Body of pancreas (tissue), 2 donors: ENCODE measurements around the genes MAX, ATP6V1D and PLEK2.

DNA sequence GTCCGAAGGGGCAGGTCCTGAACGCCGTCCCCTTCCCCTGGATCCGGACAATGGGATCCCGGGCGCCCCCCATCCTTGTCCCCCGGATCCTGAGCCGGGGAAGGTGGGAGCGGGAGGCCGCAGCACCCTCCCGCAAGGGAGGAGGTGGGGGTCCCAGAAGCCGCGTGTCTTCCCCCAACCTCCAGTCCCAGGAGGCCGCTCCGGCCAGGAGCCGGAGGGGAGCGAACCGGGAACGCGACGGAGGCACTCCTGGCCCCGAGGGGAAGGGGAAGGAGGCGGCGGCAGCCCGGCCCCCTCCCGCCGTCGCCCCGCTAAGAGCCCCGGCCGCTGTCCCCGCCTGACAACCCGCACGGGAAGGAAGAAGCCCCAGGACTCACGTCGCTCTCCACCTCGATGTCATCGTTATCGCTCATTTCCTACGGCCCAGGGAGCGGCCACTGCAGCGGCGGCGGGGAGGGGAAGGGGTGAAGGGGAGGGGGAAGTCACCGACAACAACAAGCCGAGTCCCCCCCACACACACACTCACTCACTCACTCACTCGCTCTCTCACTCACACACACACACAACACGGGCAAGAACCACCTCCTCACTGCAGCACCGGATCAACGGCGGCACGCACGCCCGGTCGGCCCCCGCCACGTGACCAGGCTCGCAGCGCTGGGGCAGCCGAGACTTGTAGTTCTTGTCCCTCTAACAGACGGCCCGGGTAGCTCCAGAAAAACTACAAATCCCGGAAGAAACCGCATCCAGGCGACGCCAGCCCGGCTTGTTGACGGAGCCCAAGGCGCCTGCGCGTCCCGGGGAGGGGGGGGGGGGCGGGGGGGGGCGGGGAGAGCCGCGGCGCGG lies at the start of gene MAX:
MAX (minus strand) TSS at position 591 of the 846 bp plus-strand sequence.
- PRO-cap, result unidirectional peak, minus-strand start at position 398 of the sequence; bidirectional peak, plus-strand start outside the sequence, minus-strand start at position 560 of the sequence
- RAMPAGE, long total RNA, 2 experiments, result start-site peak on the minus strand in 2 of 2 experiments, centred at positions 573 to 579 of the sequence, 360 to 644 reads per replicate

DNA sequence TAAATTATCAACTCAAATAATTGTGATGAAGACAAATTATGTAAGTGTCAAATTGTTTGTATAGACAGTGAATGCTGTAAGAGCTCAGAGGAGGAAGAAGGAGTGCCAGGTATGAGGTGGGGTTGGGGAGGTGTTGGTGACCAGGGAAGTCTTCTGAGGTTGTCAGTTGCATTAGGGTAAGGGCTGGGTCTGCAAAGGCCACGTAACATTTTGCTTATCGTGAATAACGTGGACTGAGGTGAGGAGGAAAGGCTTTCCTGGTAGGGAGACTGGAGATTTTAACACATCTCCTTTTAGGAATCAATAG lies 2.5 kb upstream of the MAX start:
- PRO-cap, result no peak
- RAMPAGE, long total RNA, 2 experiments, result no peak in any of the 2 experiments

GRCh38 chr14:65329889-65330286 lies 82.6 kb upstream of the FUT8 start:
- PRO-cap, result no peak
- RAMPAGE, long total RNA, 2 experiments, result no peak in any of the 2 experiments

- PRO-cap, result no peak
- RAMPAGE, long total RNA, 2 experiments, result no peak in any of the 2 experiments
These were observed 1.3 kb upstream of the FUT8 start for GRCh38 chr14:65411308-65411507.

- PRO-cap, result no peak
- RAMPAGE, long total RNA, 2 experiments, result no peak in any of the 2 experiments
These were observed 53.9 kb upstream of the CCDC196 start for GRCh38 chr14:66432221-66432674.

DNA sequence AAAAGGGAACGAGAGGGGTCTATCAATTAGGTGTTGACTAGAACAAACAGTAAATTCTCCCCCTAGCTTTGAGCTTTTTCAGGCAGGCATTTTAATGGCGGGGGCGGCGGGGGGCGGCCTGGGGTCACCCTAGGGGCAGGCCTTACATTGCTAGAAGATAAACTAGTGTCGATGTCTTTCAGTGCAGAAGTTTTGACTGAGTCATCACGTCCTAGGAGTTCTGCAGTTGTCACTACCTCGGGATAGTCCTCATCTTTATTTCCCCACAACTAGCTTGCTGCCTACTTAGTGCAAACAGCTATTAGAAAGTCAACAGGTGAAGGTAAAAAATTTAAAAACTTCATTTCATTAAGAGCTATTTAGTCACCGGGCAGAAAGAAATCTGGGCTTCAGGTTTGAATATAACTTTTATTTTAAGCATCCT lies 1.6 kb downstream of the ATP6V1D start:
- PRO-cap, result no peak
- RAMPAGE, long total RNA, 2 experiments, result no peak in any of the 2 experiments

DNA sequence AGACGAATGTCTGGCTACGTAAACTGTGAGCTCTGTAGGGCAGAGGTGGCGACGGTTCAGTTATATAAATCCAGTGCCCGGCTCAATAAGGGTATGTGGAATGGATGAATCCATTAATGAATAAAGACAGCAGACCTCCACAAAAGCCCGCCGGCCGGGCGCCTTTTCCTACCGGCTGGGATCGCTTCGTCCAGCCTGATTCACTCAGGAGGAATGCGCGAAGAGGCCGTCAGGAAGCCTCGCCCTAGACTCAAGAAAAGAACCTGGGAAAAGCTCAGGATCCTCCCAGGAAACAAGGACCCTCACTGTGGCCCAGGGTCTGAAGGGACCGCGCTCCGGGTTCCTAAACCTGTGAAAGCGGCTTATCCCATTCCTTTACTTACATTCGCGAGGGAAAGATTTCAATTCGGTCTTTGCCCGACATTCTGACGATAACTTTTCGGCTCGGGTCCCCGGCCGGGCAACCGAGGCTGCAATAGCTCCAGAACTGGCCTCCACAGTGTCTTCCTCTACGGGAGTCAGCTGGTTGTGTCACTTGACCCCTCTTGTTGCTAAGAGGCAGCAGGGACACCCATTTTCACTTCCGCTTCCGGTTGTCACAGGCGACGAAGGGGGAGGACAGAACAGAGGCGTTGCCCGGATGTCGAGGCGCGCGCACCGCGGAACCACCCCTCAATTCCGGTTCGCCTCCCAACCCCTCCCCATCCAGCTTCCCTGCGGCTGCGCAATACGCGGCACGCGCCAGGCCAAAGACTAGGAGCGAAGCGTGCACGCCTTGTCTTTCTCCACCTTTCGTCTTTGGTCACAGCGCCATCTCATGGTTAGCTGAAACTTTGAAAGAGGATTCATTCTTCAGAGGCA lies at the start of gene ATP6V1D:
ATP6V1D (minus strand) TSS at position 530 of the 861 bp plus-strand sequence.
- PRO-cap, result bidirectional peak, plus-strand start at position 744 of the sequence, minus-strand start at position 511 of the sequence
- RAMPAGE, long total RNA, 2 experiments, result start-site peak on the minus strand in 1 of 2 experiments, centred at position 517 of the sequence, 192 reads per replicate

GRCh38 chr14:67411835-67412554 lies at the start of gene PLEK2:
TSS of gene PLEK2 (minus strand) at chr14:67412165.
- PRO-cap, result bidirectional peak, plus-strand start at chr14:67412235, minus-strand start at chr14:67412158
- RAMPAGE, long total RNA, 2 experiments, result start-site peak on the minus strand in 1 of 2 experiments, at chr14:67412125-67412148 at its widest, 11 reads per replicate

DNA sequence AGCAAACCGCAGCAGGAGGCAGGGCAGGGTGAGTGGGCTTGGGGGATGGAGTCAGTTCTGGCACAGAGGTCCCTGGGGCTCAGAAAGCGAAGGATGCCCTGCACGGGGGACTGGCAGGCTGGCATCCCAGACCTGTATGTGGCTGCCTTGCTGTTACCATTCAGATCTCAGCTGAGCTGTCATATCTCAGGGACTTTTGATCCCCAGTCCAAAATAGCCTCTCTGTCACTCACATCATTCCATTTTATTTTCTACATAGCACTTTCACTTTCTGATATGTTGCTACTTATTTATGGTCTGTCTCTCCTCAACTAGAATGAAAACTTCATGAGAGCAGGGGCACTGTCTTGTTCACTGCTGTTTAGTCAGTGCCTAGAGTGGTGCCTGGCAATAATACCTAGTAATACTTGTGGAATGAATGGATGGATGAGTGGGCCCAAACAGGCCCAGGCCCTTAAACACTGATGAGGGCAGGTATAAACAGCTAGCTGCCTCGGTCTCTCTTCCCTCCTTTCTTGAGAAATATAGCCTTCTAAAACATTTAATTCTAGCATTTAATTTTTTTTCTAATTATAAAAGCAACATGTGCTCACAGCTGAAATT lies 4.5 kb downstream of the TMEM229B start:
- PRO-cap, result no peak
- RAMPAGE, long total RNA, 2 experiments, result no peak in any of the 2 experiments

DNA sequence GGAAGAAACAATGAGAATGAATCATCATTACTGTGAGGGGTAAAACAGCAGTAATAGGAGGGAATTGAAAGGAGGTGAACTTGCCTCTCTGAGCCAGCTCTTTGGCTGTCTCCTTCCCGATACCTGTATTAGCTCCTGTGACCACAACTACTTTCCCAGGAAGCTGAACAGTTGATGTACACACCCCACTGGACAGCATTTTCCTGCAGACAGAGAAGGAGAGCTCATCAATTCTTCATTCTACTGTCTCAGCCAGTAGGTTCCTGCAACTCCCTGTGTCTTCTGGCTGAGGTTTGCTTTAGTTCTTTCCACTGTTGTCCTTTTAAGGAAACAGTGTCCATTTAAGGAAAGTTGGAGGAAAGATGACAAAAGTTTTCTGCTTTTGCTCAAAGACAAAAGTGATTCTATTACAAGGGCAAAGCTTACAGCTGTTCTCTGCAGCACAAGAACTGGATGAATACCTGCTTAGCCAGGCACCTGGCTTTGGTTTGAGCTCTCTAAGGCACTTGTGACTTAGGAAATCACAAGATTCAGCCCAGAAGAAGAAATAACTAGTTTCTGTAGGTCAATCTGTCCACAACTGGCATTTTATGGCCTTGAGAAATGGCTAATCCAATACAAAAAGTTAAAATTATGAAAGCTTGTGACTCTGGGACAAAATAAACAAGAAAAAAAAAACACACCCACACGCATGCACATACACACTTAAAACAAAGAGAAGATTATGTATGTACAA lies 2.5 kb downstream of the RDH11 start:
- PRO-cap, result no peak
- RAMPAGE, long total RNA, 2 experiments, result no peak in any of the 2 experiments

- PRO-cap, result no peak
- RAMPAGE, long total RNA, 2 experiments, result no peak in any of the 2 experiments
These were observed 36.2 kb downstream of the ZFYVE26 start for GRCh38 chr14:67780215-67780487.

DNA sequence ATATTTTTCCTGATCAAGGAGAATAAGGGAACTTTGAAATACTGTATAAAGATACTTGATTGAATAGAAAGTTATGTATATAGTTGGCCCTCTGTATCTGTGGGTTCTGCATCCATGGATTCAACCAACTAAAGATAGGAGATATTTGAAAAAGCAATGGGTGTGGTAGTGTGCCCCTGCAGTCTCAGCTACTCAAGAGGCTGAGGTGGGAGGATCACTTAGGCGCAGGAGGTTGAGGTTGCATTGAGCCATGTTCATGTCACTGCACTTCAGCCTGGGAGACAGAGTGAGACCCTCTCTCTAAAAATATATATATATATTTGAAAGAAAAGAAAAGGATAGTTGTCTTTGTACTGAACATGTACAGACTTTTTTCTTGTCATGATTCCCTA lies 68.7 kb downstream of the RAD51B start:
- PRO-cap, result no peak
- RAMPAGE, long total RNA, 2 experiments, result no peak in any of the 2 experiments

- PRO-cap, result no peak
- RAMPAGE, long total RNA, 2 experiments, result start-site peak on the plus strand in 1 of 2 experiments, at chr14:67937066-67937790 at its widest, 6 reads per replicate
These were observed 117.6 kb downstream of the RAD51B start for GRCh38 chr14:67937028-67937641.

- PRO-cap, result no peak
- RAMPAGE, long total RNA, 2 experiments, result no peak in any of the 2 experiments
These were observed 216.6 kb downstream of the RAD51B start for GRCh38 chr14:68036074-68036773.

DNA sequence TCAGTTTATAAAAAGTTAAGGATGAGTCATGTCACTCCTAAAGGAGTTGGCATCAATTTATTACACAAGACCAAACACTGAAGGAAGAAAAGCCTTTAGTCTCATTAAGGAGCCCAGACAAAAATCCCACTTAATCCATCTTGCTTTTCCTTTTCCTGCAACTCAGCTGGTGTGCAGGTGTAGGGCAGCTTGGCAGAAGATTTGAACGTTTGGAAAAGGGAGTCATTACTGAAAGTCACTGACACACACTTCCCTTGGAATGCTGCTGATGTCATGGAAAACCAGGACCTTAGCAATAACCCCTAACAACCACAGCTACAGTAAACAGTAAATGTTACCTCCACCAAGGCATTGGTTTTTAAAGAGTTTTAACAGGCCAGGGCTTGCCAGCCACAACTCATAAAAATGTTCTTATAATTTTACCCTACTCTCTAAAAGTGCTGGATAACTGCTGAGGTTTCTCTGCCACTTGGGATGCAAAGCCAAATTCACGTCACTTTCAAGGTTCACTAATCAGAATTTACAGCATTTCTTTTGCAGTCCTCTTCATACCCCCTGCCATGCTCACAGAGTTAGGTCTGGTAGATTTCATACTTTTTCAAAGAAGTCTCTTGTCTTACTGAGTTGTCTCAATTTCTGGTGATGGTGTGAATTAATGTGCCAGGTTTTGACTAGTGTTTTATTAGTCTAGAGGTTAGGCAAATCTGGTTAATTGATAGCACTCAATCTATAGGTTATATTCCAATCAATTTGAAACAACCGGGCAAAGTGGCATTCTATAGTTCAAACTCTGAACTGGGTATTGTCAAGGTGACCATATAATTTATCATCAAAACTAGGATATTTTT lies 320.8 kb downstream of the RAD51B start:
- PRO-cap, result no peak
- RAMPAGE, long total RNA, 2 experiments, result no peak in any of the 2 experiments

DNA sequence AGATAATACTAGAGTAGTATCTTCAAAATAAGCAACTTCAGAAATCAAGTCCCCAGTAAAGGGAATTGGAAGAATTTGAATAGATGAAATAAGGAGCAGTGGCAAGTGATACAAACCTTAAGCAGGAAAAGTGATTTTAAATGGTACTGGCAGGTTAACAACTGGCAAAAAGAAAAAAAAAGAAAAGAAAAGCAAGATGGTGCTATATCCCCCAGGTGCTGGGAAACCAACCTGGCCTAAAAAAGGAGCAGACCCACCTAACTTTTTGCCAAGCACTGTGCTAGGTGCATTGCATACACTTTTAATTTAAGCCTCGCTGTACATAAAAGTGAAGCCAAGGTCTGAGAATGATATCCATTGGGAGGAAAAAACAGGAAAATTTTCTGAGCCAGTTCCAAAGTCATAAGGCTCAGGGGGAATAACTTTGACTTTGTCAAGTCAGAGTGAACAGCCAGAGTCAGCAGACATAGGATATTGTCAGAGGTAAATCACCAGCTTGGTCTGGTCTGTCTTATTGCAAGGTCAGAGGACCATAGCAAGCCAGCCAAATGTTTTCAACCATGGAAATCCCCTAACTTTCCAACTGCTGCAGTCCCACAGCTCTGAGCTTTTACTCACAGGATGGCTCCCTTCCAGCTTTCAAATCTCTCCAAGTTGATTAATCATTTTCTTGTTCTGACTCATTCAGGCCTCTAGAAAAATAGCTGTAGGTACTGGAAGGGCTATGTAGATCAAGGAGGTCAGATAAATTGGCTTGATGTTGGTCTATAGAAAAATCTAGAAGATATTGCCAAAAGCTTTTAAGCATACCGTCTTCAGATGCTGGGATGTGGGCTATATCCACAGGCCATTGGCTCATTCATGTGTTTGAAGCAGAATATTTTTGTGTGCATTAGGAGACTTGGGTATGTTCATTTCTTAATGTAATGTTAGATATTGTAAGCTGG lies 412.9 kb downstream of the RAD51B start:
- PRO-cap, result unidirectional peak, minus-strand start at position 612 of the sequence
- RAMPAGE, long total RNA, 2 experiments, result no peak in any of the 2 experiments

DNA sequence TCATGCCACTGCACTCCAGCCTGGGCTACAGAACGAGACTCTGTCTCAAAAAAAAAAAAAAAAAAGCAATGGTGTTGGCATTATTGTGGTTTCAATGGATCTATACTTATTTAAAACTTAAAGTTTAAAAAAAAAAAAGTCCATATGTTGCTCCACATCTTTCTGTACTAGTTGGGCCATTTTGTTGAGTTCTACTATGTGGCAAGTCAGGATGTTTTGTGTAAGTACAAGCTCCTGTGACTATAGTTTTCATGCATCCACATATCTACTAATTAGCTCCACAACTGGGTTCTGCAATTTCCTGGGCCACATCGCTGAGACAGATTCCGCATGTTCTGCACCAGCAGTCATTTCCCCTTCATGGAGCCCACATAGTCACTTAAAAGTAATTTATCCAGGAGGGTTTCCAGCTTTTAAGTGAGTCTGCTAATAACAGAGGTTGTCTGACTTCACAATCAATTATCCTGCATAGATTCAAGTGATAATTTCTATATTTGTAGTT lies 461.5 kb downstream of the ZFP36L1 start:
- PRO-cap, result no peak
- RAMPAGE, long total RNA, 2 experiments, result no peak in any of the 2 experiments

DNA sequence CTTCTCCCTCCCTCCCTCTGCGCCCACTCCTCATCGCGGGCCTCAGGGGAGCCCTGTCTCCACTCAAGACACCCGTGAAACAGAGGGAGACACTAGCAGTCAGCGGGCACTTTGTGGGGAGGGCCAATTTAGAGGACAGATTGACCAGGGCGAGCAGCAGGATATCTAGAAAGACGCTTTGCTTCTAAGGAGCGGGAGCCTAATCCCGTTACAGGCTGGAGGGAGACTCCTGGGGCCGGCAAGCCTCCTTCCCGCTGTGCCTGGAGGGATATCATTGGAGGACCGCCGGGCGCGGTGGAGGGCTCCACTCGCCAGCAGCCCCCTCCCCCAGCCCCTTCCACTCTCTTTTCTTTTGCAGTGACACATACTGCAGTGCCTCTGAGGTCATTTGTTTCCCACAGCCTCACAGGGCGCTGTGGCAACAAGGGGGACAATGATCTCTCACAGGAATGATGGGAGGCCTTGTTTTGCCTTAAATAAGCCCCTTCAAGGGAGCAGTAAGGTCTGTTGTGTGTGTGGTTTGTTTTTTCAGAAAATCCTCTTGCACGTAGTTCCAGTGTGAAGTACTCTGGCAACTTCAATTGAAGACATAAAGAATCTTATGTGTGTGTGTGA lies 428.6 kb downstream of the ZFP36L1 start:
- PRO-cap, result no peak
- RAMPAGE, long total RNA, 2 experiments, result no peak in any of the 2 experiments

GRCh38 chr14:68399943-68400488 lies 392.9 kb downstream of the ZFP36L1 start:
- PRO-cap, result no peak
- RAMPAGE, long total RNA, 2 experiments, result no peak in any of the 2 experiments

DNA sequence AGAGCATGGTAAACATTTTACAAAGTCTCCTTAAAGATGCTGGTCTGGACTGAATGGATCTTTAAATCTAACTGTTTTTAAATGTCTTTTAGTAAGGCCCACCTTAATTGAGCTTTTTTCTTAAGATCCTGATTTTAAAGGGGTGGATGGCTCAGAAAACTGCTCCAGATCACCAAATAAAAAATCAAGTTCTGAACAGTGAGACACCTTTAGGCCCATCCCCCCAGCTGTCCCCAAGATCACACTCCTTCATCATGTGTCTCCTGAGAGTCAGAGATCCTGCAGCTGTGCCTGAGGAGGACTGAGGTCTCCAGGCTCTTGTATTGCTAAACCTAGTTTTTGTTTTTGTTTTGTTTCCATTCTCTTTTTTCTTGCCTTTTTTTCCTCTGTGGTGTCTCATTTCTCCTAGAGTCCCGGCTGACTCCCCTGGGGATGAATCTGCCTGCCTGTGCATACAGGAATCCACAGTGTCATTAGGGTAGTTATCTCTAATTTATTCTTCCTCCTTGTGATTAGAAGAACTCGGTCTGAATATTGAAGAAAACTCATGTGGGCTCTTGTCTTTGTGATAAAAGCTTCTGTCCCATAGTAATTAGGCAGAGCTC lies 343.4 kb downstream of the ZFP36L1 start:
- PRO-cap, result no peak
- RAMPAGE, long total RNA, 2 experiments, result no peak in any of the 2 experiments